Cardiac atrium fibroblast (primary cell): ENCODE measurements around a stretch of chr2.

DNA sequence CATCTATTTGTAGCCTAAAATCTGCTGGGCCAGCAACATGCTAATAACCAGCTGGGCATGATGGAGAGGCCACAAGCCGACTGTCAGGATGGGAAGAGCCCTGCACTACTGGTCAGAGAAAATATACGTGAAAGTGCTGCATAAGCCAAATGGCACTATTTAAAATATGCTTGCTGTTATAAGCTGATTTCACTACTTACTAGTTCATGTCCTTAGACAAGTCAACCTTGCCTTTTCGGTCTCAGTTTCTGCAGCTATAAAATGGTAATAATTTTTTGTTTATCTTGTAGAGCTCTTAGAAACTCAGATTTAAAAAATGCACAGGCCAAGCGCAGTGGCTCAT, 46.5 kb downstream of the NOP58 start:
- RAMPAGE, long total RNA = no peak

GRCh38 chr2:202317380-202318009, 51.9 kb downstream of the NOP58 start:
- RAMPAGE, long total RNA = no peak

- RAMPAGE, long total RNA = no peak
Measured at GRCh38 chr2:202600097-202600546, 34.6 kb upstream of the FAM117B start.

- RAMPAGE, long total RNA = no peak
Measured at GRCh38 chr2:203041266-203041622, 26.6 kb downstream of the NBEAL1 start.

DNA sequence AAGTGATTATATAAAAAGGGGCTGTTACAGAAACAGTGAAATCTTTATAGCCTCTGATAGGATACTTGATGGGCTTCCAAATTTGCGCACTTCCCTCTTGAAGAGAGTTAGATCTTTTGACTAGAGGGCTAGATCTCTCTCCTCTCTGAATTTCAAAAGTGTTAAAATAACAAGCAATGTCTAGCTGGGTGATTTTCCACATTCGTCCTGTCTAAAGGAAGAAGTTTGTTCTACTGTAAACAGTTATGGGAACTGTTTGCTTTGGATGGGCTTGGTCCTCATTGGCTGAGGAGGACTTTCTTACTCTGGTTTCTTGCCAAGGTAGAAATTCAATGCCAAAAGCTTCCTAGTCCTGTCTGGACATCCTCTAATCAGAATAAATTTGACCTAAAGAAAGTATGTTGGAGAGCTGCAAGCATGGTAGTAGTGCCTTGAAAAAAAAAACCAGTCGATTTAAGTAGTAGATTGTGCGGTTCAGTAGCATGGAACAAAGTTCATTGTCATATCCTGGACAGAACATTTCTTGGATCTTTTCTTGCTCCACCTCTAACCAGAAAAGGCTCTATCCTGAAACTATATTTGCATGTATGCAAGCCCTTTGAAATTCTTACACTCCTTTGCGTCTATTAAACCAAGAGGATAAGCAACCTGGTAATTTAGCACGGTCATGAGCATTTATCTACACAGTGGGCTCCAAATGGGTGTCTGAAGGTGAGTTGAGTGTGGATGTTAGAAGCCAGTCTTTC, 47.5 kb upstream of the RAPH1 start:
- RAMPAGE, long total RNA = no peak

- RAMPAGE, long total RNA = no peak
Measured at GRCh38 chr2:203656425-203657126, 49.9 kb upstream of the CD28 start.

GRCh38 chr2:203684814-203685705, 21.4 kb upstream of the CD28 start:
- RAMPAGE, long total RNA = no peak

- RAMPAGE, long total RNA = no peak
Measured at GRCh38 chr2:203815219-203815537, 52.4 kb upstream of the CTLA4 start.

DNA sequence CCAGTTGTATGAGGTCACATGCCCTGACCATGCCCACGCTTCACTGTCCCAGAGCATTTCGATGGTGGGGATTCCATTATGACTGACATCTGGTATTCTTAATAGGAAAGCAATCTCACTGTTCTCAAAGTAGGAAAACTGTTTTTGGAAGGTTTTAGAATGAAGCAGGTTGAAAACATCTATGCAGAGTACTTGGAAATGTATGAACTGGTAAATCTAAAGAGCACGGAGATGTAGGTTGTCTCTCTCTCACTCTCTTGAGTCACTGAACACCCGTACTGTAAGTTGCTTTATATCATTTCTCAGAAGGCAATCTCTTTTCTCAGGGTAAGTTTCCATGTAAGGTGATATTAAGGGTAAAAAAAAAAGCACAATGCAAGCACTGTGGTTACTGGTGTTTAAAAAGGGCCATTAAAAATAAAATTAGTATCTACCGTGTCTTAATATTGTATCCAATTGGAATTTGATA, 36.9 kb upstream of the CTLA4 start:
- RAMPAGE, long total RNA = no peak

- RAMPAGE, long total RNA = no peak
Measured at GRCh38 chr2:203835766-203836344, 31.7 kb upstream of the CTLA4 start.

DNA sequence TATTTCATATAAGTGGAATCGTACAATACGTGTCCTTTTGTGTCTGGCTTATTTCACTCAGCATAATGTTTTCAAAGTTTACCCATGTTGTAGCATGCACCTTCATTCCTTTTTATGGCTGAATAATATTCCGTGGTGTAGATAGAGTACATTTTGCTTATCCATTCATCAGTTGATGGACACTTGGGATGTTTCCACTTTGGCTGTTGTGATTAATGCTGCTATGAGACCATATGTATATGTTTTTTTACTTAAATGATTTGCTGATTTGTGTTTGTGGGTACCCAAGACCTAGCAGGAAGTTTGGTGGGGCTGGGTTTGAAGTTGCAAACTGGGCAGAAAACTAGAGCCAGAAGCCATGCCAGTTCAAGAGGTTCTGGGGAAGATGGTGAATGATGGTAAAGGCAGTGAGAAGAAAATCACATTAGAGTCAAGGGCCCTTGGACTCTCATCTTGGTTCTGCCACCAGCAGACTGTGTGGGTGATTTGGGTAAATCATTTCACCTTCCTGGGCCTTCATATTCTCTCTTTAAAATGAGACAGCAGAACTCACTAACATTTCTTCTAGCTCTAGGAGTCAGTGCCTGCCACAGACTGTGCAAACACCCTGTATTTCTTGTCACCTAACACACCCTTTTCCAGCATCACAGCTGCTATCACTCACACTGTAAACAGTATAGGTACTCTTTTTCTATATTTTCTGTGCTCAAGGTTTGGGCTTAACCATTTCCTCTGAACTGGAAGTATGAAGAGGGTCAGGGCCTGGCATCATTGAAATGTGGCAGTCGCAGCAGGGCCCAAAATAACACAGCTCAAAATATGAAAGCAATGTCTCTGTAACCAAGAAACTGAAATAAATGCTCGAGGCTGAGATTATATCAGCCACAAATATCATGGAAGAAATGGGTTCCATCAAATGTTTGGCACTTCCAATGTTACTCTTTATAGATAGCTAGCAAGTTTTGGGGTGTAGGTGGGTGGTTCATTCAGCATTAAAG, 8.4 kb upstream of the CTLA4 start:
- RAMPAGE, long total RNA = no peak

- RAMPAGE, long total RNA = no peak
Measured at GRCh38 chr2:203868953-203869887, 1.6 kb downstream of the CTLA4 start.

DNA sequence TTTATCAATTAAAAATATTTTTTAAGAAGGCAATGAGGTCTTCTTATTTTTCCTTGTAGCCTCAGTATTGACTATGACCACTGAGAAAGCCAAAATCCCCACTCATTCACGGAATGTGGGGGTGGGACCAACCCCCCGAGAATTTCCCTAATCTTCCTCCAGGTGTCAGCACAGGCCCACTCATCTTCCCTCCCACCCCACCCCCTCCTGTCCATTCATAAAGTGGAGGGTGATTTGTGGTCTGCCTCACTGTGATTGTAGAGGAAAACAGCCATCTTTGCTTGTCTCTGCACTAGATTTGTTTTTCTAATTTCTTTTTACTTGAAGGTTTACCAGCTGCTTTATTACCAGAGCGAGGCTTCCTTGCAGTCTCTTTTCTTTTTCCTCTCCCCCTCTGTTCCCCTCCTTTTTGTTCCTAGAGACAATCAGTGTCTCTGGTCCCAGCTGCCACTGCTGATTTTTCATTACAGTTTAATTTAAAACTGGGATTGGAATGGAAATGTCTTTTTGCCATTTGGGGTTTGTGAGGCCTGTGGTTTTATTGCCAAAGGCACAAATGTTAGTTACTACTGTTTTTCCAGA, 171.8 kb downstream of the ICOS start:
- RAMPAGE, long total RNA = no peak

DNA sequence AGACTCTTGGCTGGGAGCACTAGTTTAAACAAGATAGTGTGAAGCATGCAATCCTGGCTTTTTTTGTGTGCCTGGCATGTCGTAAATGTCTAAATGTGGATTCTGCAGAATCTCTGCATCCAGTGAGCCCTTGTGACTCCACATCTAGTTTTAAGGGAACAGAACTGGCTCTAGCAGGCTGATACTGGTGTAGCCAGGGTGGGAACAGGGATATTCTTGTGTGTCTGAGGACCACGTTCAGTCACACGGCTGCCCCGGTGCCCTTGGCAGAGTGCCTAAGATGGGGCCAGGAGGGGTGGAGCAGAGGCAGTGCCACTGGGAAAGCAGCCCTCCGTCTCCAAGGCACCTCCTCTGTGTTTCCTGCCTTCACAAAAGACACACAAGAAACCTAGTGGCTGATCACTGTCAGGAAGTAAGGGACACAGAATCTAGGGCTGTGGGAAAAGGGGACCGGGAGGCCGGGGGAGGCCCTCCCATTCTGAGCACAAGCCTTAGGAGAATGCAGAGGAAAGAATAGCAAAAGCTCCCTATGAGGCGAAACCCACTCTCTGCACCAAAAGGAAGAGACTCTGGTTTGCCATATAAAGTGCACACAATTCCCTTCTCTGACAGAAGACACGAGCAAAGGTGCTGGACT, 91.5 kb upstream of the PARD3B start:
- RAMPAGE, long total RNA = no peak

- RAMPAGE, long total RNA = no peak
Measured at GRCh38 chr2:204704616-204705350, 159.5 kb downstream of the PARD3B start.

DNA sequence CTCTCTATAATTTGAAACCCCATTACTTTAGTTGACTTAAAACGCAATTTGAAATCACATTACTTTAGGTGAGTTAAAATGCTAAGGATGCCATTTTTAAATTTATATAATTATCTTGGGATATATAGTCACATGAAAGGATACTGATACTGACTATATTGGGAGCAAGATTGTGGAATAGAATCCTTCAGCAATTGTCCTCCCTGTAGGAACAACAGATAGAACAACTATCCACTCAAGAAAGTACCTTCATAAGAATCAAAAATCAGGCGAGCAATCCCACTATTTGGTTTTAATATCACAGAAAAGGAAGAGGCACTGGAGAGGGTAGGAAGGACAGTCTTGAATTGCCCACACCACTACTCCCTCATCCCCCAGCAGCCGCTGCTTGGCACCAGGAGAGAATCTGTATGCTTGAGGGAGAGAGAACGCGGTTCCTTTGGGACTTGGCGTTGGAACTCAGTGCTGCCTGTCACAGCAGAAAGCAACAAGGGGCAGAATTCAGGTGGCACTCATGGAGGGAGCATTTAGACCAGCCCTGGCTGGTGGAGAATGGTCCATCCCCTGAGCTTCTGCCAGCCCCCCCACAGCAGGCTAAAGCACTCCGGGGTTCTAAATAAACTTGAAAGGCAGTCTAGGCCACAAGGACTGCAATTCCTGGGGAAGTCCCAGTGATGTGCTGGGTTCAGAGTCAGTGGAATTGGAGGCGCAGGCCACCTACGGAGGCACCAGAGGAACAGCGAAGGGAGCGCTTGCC, 252.7 kb downstream of the PARD3B start:
- RAMPAGE, long total RNA = no peak

DNA sequence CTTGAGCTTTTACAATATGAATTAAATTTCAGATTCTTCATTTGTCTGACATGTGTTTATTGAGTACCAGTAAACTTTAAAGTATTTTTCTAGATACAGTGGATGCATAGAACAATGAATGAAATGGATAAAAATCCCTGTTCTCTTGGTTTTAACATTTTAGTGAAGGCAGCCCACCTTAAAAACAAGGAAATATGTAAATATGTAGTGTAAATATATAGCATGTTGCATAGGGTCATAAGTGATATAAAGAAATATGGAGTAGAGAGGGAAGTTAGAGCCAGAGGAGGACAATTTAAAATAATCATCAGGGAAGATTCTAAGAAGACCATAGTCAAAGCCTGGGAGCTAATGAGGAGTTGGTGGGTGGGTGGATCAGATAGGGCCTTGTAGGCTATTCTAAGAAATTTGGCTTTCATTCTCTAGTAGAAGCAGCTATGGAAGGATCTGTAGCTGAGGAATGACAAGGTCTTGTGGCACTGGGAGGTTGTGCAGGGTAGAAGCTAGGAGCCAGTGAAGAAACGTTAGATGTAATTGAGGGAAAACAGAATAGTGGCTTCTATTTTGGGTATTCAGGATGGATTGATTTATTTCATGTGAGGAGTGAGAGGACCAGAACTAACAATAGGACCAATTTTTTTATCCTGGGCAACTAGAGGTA, 371.7 kb downstream of the PARD3B start:
- RAMPAGE, long total RNA = no peak

DNA sequence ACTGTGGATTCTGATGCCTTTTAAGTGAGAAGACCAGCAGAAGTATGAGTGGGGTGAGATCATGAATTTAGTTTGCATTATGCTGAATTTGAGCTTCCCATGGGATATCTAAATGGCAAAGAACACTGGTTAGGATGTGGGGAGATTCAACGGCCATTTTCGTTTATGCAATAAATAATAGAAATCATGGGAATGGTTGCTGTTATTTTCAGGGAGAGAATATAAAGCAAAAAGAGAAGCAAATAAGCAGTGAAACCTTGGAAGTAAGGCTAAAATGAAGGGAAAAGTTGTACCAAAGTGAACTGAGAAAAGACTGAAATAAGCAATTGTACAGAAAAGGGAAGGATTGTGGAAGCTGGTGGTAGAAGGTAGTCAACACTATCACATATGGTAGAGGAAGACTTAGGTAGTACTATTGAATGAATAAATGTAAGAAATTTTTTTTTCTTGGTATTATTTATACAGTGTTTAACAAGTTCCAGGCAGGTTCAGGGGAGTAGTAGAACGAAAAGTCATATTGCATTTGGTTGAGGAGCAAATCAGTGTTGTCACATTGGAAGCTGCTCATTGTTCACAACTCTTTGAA, 376.8 kb downstream of the PARD3B start:
- RAMPAGE, long total RNA = no peak

GRCh38 chr2:205444098-205444831, 238.0 kb upstream of the NRP2 start:
- RAMPAGE, long total RNA = no peak

DNA sequence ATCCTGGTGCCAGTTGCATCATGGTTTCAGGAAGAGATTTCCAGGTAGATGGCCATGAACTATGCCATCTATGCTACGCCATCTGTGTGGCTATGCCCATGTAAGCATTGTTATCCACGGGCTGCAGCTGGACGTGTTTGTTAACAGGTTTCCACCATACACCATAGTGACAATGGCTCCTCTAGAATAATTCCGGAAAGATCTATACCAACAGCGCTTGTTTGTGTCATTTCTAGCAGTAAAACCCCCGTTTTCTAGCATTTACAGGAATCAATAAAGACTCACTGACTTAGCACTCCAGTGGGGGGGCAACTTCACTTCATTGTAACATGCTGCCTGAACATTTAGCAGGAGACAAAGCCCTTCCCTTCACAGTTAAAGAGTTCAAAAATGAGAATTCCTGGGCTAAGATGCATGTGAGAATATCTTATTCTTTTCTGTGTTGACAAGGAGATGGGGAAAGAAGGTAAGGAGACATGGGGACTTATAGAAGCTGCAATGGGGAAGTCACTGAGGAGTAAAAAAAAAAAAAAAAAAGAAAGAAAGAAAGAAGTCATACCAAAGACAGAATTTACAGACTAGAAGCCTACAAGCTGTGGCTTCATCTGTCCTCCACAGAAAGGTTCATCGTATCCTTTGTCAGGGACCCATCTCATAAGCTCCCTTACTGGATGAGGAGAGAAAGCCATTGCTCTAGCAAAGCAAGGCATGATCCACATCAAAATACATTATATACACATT, 107.8 kb upstream of the NRP2 start:
- RAMPAGE, long total RNA = no peak